GM23248 (cell line): ENCODE measurements around the genes SMARCC2, CS, MIP and LRP1.

DNA sequence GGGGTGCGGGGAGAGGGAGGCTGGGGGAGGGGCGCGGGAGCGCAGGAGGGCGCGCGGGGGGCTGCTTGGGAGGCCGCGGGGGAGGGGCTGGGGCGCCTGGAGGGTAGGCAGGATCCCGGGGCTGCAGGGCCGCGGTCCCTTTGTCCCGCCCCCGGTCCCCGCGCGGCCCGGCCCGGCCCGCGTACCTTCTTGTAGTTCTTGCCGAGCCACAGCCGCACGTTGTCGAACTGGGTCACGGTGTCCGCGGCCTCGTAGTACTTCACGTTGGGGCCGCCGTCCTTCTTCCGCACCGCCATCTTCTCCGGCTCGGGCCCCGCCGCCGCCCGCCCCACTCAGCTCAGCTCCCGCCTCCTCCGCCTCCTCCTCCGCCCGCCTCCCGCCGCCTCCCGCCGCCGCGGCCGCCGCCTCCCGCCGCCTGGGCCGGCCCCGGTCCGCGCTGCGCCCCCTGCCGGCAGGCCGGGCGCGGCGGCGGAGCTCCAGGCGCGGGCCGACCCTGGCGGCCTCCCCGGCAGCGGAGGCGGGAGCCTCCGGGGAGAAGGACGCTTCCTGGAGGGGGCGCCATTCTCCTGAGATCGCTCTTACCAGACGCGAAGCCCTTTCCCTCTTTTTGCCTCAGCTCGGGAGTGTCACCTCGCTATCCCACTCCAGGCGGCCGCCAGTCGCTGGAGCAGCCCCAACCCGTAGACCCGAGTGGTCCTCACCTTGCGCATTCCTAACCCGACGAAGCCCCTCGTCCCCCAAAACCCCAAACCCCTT is at the start of gene SMARCC2:
SMARCC2 (minus strand) TSS at position 318 of the 756 bp plus-strand sequence.
- RAMPAGE, long total RNA: no peak

GRCh38 chr12:56240944-56241816 is 11.3 kb downstream of the SLC39A5 start:
- RAMPAGE, long total RNA: no peak

DNA sequence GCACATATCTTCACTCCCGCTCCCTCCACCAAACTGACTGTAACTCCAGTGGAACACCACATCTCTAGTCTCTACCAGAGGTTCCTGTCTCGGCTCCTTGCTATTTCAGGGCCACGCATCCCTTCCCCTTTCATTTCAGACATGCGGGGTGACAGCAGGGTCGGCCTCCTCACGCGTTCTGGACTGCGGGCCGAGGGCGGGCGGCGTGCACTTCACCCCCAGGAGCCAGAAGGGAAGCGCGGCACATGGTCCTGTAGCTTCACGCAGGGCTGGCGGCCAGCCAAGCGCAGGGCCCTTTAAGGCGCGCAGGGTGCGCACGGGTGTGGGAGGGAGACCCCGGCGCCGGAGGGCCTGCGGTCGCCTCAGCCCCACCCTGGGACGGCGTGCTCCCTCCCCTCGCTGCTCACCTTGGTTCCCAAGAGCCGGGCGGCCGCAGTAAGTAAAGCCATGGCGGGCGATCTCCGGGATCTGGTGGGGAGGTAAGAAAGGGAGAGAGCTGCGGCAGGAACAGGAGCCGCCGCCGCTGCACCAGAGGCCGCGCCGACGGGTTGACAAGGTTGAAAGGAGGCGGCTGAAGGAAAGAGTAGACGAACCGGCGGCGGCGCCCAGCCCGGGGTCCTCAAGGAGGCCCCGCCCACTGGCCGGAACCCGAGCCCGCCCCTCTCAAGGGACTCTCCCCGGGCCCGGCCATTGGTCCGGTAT is at the start of gene CS:
CS (minus strand) TSS at position 578 of the 702 bp plus-strand sequence.
- RAMPAGE, long total RNA: start-site peak on the plus strand centred at position 377 of the sequence, 77 bp wide, 40 and 54 reads in 2 replicates

DNA sequence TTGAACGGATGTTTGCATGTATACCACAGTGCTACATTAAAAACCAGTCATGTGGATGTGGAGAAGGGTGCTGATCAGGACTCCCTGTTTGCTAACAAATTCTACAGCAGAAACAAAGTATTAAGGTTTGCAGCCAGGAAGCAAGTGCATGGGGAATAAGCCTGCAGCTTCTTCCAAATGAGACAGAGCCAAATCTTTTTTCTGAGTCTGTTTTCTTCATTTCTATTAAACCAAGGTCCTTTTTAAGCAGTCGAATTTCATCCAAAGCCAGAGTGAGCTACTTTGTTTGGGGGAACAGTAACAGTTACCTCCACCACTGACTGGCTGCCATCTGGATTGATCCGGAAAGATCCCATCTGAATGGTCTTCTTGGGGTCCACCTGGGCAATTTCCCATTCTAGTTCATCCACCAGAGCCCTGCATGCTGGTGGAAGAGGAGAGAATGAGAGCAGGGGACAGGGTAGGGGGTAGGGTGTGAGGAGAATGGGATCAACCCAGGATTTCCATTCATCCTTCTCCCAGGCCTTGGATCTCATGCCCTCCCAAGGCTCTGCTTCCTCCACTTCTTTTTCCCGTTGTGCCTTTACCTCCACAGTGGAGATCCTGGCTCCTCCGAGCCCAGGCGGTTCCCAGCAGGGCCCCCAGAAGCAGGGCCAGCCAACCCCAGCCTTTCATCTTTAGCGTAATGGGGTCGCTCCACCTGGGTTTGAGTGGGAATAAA is 1.1 kb downstream of the CNPY2 start:
- RAMPAGE, long total RNA: no peak

GRCh38 chr12:56454596-56454795 is at the start of gene MIP:
TSS of gene MIP (minus strand) at chr12:56454657.
- RAMPAGE, long total RNA: no peak

- RAMPAGE, long total RNA: no peak
Observed at GRCh38 chr12:56589594-56590529, 40.3 kb downstream of the BAZ2A start.

DNA sequence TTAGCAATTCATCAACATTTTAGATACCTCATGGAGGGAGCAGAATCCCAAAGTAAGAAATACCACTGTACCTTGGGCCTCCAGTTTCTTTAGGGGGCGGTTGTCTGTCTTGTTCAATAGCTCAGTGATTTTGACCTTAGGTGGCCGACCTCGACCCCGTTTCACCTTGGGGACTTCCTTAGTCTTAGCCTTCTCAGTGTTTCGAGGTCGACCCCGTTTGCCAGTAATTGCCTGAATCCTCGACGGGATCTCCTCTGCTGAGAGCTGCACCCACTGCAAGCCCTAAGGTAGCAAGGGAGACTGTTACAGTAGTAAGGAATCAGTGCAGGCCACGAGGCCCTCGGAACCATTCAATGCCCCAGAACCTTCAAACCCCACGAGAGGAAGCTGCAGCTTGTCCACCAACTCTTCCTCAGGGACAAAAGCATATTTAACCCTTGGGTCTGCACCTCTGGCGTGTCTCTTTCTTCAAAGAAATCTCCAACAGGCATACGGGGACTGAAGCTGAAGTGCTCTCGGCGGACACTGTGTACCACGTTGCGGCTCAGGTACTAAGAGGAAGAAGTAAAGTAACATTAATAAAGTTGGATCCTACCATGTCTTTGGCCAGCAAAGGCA is 20.4 kb downstream of the BAZ2A start:
- RAMPAGE, long total RNA: no peak

- RAMPAGE, long total RNA: no peak
Observed at GRCh38 chr12:56632080-56632720, 2.1 kb upstream of the BAZ2A start.

GRCh38 chr12:56635821-56636277 is 5.7 kb upstream of the BAZ2A start:
- RAMPAGE, long total RNA: no peak

- RAMPAGE, long total RNA: no peak
Observed at GRCh38 chr12:56686878-56687712, 989 bp downstream of the PTGES3 start.

DNA sequence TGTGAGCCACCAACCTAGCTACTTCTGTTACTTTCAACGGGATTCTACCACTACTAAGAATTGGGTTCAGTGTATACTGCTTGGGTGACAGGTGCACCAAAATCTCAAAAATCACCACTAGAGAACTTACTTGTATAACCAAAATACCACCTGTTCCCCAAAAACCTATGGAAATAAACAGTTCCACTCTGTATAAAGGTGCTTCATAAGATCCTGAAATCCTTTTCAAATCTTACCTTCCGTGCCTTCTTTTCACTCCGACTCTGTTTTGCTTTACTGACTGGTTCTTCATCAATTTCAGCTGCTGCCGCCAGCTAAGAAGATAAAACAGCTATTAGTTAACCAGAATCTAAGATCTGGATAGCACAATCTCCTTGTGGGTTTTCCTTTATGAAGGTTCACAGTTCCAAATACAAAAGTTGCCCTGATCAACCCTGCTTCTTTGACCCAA is 10.9 kb downstream of the NACA start:
- RAMPAGE, long total RNA: no peak

- RAMPAGE, long total RNA: no peak
Observed at GRCh38 chr12:56985679-56986094, 8.6 kb upstream of the GPR182 start.

DNA sequence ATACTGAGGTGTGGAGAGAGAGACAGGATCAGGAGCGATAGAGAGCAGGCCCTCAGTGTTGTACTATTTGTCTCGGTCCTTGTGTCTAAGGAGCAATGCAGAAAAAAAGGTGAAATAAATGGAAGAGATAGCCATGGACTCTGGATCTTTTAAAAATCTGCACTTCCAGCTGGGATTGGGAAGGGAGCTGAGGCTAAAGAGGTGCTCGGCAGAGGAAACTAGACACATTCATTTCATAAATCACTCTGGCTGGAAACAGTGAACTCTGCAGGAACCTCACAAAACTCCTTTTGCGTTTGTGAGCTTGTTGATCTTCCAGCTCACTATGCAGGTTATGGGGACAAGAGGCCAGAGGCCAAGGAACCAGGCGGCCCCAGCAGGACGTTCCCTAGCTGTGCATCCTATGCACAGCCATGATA is 2.3 kb downstream of the GPR182 start:
- RAMPAGE, long total RNA: no peak

DNA sequence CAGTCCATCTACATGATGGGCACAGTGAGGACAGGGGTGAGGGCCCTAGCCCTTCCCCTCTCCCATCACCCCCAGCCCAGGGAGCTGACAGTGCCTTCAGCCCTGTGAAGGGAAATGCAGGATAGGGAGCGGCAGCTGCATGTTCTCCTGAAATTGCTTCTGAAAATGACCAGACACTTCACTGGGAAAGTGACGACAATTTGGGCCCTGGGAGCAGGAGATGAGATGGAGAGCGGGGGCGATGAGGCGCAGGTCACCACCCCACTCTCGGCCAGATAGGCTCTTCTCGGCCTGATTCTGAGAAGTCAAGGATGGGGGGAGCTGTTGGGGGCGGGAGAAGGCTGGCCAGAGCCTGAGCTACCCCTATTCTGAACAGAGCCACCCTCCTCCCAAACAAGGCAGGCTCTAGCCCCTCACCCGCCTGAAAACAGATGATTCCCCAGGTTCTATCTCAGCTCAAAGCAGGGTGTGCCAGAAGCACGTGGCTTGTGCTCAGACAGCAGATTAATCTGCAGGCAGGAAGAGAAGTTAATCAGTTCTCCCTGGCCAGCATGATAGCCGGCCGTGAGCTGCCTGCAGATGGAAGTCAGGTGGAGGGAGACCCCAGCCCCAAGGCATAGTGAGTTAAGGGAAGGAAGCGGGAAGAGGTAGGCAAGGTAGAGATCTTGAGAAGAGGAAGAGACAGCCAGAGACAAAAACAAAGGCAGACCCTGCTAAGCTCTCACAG is 10.7 kb upstream of the TAC3 start:
- RAMPAGE, long total RNA: no peak

DNA sequence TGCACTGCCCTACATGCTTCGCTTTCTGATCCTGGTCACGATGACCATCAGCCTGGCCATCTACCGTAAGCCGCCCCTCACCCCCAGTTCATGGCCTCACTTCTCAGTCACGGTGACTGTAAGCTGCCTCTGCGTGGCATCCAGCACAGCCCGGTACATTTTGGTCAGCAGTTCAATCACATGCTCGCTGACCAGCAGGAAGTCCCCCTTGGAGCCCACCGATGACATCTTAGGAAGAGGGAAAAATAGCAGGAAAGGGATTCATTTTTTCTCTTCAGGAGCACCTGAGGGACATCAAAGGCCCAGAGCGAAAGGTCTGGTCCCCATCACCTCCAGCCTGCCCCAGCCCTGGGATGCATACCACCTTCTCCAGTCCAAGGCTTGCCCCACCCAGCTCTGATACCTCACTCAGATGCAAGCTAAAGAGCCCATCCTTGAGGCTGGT is 12.7 kb upstream of the TAC3 start:
- RAMPAGE, long total RNA: no peak

DNA sequence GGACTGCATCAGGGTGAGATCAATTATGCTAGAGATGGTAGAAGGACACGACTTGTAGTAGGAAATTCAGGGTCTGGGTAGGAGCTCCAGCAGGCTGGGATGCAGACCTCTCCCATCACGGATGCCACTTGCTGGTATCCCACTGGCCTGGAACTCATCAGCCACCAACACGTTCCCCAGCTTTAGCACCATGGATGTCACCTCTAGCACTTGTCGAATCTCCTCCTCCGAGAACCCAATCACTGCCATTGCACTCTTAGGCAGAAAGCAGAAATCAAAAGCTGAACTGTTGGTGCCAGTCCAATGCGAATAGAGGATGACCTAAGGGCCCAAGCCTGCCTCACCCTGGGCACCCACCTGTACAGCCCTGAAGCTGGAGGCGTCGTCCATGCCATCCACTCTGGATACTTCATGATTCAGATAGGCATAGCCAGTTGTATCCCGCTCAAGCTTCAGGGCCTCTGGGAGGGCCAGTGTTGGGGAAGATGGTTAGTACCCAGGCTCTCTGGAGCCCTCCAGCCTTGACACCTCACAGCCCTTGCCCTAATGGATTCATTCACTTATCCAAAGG is 6.1 kb downstream of the MYO1A start:
- RAMPAGE, long total RNA: no peak

DNA sequence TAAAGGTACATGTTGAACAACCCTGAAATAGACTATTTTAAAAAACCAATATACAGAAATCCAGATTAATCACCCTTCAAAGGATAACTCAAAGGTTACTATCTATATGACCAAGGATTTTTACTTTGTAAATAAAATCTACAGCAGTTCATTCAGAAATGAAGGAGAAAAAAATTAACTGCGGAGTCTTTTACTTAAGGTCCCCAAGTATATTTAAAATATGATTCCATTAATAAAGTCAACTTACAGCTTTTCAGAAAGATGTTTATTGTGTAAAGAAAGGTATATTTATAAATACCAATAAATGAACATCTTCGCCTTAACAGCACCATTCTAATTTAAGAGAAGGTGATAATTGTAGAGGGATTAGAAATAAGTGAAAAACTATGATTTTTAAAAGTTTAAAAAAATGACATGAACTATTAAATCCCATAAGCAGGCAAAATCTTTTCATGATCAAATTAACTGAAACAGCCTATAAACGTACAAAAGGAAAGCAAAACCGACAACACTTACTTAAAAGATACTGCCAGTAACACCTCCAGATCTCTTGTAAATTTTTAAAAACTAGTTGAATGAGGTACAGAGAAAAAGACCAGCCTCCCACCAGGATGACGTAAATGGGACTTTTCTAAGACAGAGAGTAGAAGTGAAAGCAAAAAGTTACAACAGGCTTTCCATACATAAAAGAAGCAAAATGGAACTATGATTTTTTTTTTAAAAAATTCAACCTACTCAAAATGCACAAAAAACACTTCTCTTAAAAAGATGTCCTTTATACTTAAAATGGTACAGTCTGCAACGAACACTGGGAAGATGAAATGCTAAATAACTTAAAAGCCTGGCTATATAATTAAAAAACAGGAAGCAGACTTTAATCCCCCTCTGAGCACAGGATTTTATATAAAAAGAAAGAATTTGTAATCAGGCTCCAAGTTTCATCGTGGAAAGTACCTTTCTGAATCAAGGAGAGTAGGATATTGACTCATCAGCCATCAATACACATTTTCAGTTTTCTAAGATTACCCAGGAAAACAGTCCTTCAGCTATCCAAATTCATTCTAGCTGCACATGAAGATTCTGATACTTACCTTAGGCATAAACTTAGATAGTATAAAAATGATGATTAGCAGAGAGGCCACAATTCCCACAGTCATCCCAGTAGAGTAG is 14.0 kb upstream of the MYO1A start:
- RAMPAGE, long total RNA: no peak

- RAMPAGE, long total RNA: no peak
Observed at GRCh38 chr12:57101827-57102194, 9.4 kb downstream of the STAT6 start.

DNA sequence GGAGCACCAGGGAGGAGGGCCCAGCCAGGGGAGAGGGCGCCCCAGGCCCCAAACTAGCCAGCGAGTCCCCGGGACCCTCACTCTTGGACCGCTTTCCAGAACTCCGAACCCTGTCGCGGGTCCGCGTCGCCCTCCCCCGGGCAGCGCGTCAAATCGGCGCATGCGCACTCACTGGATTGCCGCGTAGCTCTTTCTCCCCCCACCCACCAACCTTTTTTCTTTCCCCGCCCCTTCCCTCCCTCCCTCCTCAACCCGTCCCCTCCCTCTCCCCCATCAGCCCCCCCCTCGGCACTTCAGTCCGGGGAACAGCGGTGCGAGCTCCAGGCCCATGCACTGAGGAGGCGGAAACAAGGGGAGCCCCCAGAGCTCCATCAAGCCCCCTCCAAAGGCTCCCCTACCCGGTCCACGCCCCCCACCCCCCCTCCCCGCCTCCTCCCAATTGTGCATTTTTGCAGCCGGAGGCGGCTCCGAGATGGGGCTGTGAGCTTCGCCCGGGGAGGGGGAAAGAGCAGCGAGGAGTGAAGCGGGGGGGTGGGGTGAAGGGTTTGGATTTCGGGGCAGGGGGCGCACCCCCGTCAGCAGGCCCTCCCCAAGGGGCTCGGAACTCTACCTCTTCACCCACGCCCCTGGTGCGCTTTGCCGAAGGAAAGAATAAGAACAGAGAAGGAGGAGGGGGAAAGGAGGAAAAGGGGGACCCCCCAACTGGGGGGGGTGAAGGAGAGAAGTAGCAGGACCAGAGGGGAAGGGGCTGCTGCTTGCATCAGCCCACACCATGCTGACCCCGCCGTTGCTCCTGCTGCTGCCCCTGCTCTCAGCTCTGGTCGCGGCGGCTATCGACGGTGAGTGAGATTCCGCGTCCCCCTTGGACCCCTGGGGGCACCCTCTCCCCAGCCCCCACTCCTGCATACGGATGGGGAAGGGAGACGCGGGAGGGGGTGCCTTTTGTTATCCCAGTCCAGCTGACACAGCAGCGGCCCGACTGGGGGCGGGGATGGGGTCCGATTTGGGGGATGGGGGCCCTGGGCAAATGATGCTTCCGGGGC is at the start of gene LRP1:
LRP1 (plus strand) TSS at position 291 of the 1,043 bp plus-strand sequence.
- RAMPAGE, long total RNA: start-site peak on the plus strand centred at position 493 of the sequence, 126 bp wide, 17 and 139 reads in 2 replicates

DNA sequence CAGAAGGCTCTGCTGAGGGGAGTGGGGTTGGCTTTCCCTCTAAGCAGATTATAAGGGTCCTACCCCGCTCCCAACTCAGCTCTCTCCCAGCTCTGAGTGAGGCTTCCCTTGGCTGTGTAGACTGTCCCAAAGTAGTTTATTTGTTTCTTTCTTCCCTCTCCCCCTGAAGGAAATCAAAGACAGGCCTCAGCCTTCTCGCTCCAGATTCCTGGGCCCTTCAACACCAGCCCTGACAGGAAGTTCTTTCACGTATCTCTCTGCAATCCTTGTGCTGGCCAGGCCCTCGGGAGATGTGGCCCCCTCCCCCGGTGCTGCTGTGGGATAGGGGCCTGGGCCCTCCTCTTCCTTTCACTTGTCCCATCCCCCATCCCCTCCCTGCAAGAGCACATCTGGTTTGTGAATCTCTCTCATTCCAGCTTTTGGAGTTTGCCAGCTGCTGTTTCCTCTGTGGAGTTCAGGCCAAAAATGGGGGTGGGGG is 7.1 kb downstream of the LRP1 start:
- RAMPAGE, long total RNA: no peak